Prostate gland (tissue), 2 donors: ENCODE data around the gene MYOG.

DNA sequence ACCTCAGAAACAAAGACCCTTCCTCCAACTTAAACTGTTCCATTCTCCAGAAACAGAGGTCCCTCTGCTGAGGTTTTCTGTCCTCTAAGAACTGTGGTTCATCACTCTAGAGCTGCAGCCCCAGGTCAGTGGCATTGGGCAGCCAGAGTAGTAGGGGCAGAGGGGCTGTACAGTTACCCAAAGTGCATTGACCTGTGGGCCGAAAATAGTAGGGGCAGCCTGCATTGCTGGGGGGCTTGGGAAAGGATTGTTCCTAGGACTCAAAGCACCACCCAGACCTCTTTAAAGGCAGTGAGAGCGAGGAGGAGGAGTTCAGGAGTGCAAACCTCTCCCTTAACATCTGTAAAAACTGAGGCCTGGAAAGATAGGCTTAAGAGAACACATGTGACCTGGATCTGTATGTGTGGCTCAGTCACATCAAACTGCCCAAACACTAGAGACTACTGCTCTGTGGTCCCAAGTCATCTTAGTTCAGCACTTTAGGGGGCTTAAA, 90.6 kb upstream of the IPO9 start:
- PRO-cap = no peak
- RAMPAGE, long total RNA, 2 experiments = no peak in any of the 2 experiments

- PRO-cap = no peak
- RAMPAGE, long total RNA, 2 experiments = no peak in any of the 2 experiments
These were observed 11.8 kb upstream of the SHISA4 start for GRCh38 chr1:201876872-201877312.

DNA sequence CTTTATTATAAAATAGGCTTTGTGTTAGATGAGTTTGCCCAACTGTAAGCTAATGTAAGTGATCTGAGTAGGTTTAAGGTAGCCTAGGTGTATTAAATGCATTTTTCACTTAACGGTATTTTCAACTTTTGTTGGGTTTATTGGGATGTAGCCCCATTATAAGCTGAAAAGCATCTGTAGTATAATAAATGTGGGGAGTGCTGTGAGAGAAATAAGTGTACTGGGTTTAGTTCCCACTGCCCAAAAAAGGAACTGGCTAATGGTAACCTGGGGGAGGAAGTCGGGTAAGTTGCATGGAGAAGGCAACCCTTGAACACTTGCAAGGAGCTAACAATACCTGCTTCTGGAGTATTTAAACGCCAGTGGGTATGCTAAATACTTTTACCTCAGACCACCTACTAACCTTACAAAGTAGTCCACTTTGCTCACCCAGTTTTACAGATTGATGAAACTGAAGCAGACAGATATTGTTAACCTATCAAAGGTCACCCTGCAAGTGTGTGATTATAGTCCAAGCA, 7.8 kb upstream of the SHISA4 start:
- PRO-cap = no peak
- RAMPAGE, long total RNA, 2 experiments = no peak in any of the 2 experiments

GRCh38 chr1:201899020-201899914, 10.6 kb downstream of the SHISA4 start:
- PRO-cap = no peak
- RAMPAGE, long total RNA, 2 experiments = no peak in any of the 2 experiments

DNA sequence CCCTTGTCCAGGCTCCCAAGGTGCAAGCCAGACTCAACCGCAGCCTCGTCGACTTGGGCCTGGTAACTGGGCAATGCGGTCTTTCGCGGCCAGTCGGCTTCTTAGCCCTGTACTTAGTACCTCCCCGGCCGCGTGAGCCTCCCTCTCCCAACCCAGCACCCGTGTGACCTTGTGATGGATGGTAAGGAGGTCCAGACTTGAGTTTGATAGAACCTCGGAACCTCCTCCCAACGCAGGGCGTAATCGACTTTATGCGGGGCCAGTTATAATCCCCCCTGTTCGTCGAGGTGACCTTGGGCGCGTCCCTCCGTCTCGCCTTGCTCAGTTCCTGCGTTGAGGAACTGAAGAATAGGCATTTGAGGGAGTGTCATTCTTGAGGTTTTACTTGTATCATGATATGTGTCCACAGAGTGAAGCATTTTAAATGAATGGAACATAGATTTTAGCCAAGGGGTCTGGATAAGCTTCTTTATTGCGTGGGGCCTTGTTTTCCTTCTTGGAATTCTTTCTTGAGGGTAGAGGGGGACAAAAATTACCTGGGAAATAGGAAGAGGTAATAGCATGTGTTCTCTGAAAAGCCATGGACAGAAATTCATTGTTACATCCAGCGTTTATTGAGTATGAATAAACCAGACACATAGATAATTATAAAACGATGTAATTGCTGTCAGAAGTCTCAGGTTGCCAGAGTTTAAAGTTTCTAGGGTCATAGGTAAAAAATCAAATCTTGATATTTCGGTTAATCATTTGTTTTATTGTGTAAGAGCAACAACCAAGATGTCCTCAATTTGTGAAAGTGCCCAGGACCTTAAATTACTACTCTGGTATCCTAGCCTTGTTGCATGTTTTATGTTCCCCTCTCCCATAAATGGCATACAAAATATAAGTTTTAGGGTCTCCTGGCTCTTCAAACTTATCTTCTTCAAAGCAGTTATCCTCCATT, 579 bp downstream of the TIMM17A start:
- PRO-cap = no peak
- RAMPAGE, long total RNA, 2 experiments = no peak in any of the 2 experiments

DNA sequence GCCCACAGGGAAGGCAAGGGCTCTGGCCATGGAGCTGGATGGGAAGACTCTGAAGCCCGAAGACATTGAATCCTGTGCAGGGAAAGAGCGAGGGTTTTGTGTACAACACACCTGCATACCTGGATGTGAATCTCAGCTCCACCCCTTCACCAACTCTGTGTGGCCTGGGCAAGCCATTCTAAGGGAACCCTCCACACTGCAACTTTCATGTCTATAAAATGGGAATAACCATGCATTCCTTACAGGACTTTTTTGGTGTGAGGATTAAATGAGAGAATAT, 1.1 kb upstream of the ELF3 start:
- PRO-cap = no peak
- RAMPAGE, long total RNA, 2 experiments = no peak in any of the 2 experiments

DNA sequence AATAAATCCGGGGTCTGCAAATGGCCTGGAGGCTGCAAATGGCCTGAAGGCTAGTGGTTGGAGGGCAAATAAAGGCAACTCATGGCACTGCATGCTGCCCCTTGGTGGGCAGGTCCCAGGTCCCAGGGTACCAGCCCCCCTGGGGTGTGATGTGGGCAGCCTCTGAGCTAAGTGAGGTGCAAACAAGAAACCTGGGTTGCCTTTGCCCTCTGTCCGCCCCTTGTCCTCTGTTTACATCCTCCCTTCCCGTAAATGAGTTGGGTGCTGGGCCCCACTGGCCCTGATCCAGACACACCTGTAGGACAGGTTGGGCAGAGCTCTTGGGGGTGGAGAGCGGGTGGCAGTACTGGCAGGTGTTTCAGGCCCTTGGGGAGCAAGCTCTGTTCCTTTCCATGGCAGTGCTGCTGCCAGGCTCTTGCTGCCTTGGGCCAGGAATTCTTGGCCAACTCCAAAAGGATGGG, 35.8 kb downstream of the ELF3 start:
- PRO-cap = bidirectional peak, plus-strand start at position 383 of the sequence, minus-strand start at position 229 of the sequence
- RAMPAGE, long total RNA, 2 experiments = no peak in any of the 2 experiments

GRCh38 chr1:202086592-202087412, 35.9 kb upstream of the GPR37L1 start:
- PRO-cap = no peak
- RAMPAGE, long total RNA, 2 experiments = no peak in any of the 2 experiments

- PRO-cap = no peak
- RAMPAGE, long total RNA, 2 experiments = no peak in any of the 2 experiments
These were observed 14.6 kb upstream of the GPR37L1 start for GRCh38 chr1:202107690-202108929.

- PRO-cap = unidirectional peak, plus-strand start at chr1:202143270
- RAMPAGE, long total RNA, 2 experiments = no peak in any of the 2 experiments
These were observed 1.6 kb downstream of the ARL8A start for GRCh38 chr1:202142866-202143386.

DNA sequence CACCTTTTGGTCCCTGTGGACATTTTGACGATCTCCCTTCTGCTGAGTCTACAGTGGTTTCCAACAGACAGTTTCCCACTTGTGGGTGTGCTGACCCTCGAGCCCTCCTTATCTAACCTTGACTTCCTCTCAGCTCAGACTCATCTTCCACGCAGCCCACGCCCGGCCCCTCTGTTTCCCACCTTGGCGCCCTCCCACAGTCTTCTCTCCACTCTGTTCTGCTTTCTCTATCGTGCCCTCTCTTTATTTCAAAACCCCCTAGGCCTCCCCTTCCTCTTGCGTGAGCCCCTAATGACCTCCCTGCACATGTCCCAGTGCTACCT, 6.1 kb upstream of the ARL8A start:
- PRO-cap = no peak
- RAMPAGE, long total RNA, 2 experiments = no peak in any of the 2 experiments

DNA sequence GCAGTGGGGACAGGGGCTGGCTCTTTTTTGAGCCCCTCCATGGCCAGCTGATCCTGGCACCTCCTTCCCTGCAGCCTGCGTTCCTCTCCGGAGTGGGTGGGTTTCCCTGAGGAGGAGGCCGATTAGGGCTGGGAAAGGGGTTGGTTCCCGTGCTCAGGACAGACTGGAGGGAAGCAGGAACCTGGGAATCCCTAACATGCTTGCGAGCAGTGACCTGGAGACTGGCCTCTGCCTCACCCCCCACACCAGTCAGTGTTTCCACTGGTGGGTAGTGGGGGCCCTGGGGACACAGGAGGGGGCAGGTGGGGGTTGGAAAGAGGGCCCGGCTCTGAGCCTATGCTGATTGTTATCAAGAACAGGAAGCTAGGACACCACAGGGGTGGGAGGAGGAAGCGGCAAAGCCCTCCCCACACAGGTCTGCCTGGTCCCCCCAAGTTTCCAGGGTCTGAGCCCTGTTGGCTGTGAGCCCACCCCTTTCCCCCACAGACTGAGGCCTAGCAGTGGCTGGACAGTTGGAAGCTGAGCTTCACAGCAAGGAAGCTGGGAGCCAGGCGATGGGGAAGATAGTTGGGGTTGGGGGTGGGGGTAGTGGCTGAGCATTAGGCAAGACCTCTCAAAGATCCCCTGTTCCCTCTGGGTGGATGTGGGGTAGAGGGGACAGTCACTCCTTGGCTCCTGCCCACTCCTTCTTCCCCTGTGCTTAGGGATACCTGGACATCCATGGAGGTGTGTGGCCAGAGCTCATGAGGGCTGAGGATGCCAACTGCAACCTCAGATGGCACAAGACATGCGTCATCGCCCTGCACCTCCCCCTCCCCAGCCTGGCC, 1.7 kb upstream of the PTPN7 start:
- PRO-cap = no peak
- RAMPAGE, long total RNA, 2 experiments = no peak in any of the 2 experiments

DNA sequence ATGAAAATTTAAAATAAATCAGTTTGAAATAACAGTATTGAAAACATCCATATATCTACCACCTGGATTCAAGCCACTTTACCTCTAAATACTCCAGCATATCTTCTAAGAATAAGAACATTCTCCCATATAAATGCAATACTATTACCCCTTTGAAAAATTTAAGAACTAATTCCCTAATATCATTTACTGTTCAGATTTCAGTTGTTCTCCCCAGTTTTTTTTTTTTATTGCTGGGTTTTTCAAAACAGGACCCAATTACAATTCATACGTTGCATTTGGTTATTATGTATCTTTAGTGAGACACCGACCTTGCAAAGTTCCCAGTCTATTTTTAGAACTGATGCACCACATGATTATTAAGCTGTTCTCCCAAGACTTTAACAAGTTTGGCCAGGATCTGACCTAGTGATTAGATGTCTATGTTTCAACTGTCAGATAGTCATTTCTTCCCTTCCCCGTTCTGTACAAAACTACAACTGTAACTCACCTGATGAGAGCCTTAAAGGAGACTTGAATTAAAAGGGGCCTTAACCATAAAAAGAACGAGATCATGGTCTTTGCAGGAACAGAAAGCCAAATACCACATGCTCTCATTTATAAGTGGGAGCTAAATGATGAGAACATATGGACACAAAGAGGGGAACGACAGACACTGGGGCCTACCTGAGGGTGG, 7.9 kb downstream of the UBE2T start:
- PRO-cap = no peak
- RAMPAGE, long total RNA, 2 experiments = no peak in any of the 2 experiments

- PRO-cap = no peak
- RAMPAGE, long total RNA, 2 experiments = no peak in any of the 2 experiments
These were observed 23.1 kb upstream of the SYT2 start for GRCh38 chr1:202733251-202733954.

DNA sequence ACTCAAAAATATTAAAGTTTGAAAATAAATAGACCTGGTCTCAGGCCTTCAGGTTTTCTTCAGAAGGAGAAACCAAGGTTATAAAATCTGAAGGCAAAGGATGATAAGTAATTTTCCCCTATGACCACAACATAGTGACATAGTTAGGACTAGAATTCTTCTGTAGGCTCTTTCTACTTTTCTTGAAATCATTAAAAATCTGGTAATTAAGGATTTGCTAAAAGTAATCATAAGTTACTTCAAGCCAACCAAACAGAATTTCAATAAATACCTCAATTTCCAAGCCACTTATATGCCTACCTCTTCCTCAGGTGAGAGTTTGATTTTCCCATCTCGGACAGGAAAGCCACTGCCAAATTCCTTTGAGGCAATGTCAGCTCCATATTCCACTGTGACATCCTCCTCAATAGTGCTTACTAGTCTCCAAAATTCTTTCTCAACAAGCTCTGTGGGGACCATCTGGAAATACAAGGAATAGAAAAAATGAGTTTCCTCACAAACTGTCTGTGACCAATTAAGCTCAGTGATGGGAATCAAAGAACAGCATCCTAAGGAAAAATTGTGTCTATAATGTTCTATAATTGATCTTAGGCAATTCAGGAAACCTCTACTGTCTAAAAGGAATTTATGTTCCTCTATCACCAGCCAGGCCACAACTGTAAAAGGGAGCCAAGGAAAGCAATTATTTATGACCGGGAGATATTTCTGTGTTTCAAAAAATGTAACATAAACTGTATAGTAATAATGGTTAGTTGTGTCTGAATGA, 46.0 kb upstream of the SYT2 start:
- PRO-cap = no peak
- RAMPAGE, long total RNA, 2 experiments = no peak in any of the 2 experiments

- PRO-cap = no peak
- RAMPAGE, long total RNA, 2 experiments = no peak in any of the 2 experiments
These were observed 3.6 kb upstream of the KDM5B start for GRCh38 chr1:202811827-202812271.

- PRO-cap = no peak
- RAMPAGE, long total RNA, 2 experiments = no peak in any of the 2 experiments
These were observed 3.7 kb downstream of the ADIPOR1 start for GRCh38 chr1:202954266-202954953.

- PRO-cap = no peak
- RAMPAGE, long total RNA, 2 experiments = no peak in any of the 2 experiments
These were observed 3.0 kb downstream of the ADIPOR1 start for GRCh38 chr1:202955061-202955642.

- PRO-cap = no peak
- RAMPAGE, long total RNA, 2 experiments = no peak in any of the 2 experiments
These were observed 1.7 kb downstream of the CYB5R1 start for GRCh38 chr1:202965118-202966023.

DNA sequence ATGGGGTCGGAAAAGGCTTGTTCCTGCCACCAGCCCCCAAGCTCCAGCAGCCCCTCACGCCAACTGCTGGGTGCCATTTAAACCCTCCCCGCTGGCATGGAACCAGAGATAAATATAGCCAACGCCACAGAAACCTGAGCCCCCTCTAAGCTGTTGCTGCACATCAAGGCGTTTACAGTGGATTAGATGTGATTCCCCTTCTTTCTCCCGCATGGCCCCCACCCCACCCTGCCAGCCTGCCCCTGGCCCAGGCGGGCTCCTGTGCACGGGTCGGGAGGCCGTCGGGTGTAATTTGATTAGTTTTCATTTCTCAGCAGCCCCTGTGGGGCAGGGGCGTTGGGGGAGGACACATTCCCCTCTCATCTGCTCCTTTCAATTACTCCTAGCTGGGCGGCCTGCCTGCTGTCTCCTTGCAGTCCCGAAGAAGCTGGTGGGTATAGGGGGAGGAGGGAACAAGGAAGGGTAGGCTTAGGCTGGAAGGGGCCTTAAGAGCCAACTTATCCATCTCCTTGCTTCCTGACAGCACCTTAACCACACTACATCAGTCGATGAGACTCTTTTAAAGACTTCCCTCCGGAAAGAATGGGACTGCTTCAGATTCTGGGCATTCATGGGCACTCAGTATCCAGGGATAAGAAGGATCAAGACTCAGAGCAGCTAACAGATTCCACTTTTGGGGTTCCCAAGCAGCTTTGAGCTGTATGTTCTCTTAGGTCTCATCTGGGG, at the start of gene MYOG:
MYOG (minus strand) TSS at position 53 of the 726 bp plus-strand sequence.
- PRO-cap = no peak
- RAMPAGE, long total RNA, 2 experiments = no peak in any of the 2 experiments